Sciatic nerve (tissue), 1 donor: ENCODE data around the gene SLC41A2.

DNA sequence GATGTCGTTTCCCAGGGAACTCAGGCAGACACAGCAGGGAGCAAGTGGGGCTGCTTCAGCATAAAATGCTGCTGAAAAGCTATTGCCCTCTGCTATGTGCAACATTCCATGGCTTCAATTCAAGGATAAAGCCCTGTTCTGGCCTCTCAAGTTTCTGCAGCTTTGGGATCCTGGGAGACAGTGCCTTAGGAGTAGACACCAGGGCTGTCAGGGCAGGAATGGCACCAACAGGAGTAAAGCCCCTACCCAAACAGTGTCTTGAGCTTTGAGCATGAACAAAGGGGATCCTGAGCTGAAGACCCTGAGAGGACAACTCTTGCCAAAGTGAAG, 173.4 kb downstream of the SLC41A2 start:
- PRO-cap = no peak

GRCh38 chr12:104957865-104958924, at the start of gene SLC41A2:
TSS of gene SLC41A2 (minus strand) at chr12:104958290.
- PRO-cap = bidirectional peak, plus-strand start at chr12:104958477, minus-strand start at chr12:104958274; bidirectional peak, plus-strand start at chr12:104958745, minus-strand start at chr12:104958585

GRCh38 chr12:105083603-105084237, 538 bp downstream of the ALDH1L2 start:
- PRO-cap = no peak

GRCh38 chr12:105090543-105090773, 6.2 kb upstream of the ALDH1L2 start:
- PRO-cap = no peak

- PRO-cap = unidirectional peak, plus-strand start at chr12:105107202
These were observed 454 bp upstream of the WASHC4 start for GRCh38 chr12:105107075-105107478.

DNA sequence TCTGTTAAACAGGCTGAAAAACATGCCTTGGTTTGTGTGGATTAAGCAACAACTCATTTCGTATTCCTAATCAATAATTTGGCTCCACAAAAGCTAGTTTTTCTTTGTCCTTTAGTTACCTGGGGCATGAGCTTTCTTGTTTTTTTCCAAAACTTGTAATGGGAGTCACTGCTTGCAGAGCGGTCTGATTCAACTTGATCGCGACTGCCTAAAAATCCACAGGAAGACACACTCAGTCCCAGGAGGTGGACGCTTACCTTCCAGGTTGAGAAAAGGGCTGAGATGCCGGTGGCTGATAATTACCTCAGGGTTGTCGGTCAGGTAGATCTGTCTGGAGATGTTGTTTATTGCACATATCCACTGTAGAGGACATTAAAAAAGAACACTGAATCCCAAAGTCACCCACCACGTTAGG, 40.8 kb downstream of the APPL2 start:
- PRO-cap = no peak

DNA sequence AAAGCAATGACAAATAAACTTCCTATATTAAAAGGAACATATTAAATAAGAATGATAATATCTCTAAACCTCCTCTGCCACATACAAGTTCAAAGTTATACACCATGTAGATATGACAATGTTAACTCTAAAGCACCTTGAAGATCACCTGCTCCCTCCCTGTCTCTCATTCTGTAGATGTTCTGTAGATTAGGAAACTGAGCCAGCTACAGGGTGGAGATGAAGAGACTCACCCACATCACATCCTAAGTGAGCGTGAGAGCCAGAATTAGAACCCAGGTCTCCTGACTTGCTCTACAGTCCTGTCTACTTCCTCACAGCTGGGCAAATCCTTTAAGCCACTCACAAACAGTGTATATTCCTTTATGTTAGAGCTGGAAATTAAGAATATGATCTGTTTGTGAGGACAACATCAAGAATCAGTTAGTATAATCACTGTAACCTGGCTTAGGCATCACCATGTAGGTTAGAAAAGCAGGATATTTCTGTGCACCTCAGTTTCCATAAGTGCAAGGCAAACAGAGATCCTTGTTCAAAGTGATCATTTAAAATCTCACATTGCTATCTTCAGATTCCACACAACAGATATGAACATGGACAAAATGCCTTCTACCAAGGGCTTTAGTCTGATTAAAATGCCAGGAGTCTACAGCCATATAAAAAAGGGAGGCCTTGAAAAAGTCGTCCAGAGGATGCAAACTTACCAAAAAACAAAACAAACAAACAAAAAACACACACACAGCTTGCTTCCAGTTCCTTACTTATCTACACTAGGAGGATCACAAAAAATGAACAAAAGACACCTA, 1.6 kb downstream of the APPL2 start:
- PRO-cap = no peak

DNA sequence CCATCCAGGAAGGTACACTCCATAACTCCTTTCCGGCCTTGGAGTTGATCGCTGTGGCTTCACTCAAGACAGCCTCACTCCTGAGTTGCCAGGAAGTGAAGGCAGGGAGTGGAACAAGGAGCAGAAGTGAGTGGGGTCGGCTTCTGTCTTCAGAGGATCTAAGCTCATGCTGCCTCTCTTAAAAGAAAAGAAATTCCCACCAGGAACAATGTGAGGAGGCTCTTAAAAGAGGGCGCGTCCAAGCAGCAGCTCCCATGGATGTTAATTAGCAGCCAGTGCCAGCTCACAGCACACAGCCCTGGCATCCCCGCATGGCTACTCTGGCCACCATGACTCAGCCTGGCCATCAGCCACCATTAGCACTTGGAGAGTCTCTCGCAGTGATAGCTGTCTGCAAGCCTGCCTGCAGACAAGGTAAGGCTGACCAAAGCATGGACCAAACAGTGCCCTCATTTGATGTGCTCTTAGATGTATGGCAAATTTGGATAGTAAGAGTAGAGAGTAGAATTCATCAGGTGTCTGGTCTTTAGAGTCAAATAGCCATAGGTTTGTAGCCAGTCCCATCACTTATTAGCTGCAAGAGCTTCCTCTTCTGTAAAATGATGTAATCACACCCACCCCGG, 60.1 kb downstream of the NUAK1 start:
- PRO-cap = no peak

DNA sequence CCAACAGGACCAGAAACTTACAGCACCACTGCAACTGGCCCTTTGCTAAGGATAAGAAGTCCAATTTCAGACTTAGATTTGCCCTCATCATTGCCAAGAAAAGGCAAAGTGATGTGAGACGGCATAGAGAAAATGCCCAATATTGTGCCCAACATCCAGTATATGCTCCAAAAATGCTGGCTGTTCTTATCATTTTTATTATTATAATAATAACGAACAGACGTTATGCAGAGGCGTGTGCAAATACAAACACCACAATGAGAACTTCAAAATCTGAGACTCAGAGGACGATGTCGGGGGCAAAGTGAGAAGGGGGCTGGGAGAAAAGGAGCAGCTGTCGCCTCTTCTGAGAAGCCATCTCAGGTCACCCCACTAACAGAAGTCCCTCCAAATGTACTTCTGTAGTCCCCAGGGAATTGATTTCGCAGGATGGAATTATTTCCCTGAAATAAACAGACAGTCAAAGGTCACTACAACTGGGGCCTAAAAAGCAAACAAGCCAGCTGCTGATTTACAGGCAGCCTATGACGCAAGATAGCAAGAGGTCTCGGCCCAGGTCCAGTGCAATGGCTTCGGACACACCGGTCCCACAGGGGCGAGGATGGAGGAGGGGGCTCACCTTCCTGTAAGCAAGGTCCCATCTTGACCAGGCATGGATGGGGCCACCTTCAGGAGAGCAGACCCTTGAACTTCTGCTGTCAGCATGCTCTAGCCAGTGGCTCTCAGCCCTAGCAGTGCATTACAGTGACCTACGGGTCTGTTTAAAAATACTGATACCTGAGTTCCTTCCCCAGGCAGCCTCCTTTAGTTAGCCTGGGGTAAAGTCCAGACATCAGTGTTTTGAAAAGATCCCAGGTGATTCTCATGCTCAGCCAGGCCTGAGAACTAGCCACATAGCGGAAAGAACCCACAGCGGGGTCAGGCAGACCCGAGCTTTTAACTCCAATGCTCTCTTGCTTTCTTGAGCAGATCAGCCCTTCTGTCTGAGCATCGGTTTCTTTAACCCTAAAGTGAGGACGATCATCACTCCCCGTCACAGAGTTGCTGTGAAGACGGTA, 18.2 kb downstream of the NUAK1 start:
- PRO-cap = no peak

- PRO-cap = no peak
These were observed 7.4 kb upstream of the NUAK1 start for GRCh38 chr12:106146159-106146538.

GRCh38 chr12:106178845-106179671, 40.3 kb upstream of the NUAK1 start:
- PRO-cap = no peak

- PRO-cap = no peak
These were observed 7.9 kb downstream of the CKAP4 start for GRCh38 chr12:106239648-106240532.

GRCh38 chr12:106254595-106254996, 6.8 kb upstream of the CKAP4 start:
- PRO-cap = no peak

- PRO-cap = bidirectional peak, plus-strand start at chr12:106303484, minus-strand start at chr12:106303304
These were observed 726 bp downstream of the TCP11L2 start for GRCh38 chr12:106303239-106303678.

DNA sequence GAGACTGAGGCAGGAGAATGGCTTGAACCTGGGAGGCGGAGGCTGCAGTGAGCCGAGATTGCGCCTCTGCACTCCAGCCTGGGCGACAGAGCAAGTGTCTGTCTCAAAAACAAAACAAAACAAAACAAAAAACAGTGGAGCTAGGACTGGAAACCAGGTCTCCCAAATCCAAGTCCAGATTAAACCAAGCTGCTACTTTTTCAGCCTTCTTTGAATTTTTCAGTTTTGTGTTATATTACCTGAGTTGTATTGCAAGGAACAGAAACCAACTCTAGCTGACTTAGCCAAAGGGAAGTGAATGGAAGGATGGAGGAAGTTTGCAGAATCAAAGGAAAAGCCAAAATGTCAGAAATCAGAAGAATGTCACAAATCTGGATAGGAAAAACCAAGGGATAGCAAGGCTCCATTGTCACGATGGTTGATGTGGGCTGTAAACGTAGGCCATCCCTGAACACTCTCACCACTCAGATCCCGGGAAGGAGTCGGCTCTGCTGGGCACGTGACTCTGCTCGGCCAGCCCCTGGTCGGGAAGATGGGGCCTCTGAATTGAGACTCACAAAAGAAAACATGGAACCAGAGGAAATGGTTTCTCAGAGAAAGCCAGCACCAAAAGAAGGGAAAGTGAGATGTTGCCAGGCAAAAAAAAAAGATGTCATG, 26.0 kb downstream of the TCP11L2 start:
- PRO-cap = no peak

DNA sequence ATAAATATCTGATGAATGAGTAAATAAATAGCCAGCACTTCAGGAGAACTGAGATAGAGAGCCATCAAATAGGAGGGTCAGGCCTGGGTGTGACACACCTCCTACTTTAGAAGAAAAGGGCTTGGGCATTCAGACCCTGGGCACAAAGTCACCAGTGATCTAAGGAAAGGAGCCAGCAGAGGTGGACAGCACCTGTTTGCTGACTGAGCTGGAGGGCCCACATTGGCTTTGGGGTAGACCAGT, 50.1 kb downstream of the RFX4 start:
- PRO-cap = no peak

GRCh38 chr12:106684473-106685026, 89.9 kb upstream of the RIC8B start:
- PRO-cap = no peak

DNA sequence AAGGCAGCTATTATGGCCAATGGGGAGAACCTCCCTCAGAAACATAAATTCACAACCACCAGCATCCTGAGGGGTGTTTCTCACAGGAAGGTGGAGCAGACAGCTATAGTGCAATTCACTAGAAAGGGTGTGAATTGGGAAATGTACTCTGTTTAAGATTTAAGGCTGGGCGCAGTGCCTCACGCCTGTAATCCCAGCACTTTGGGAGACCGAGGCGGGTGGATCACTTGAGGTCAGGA, 85.5 kb upstream of the CRY1 start:
- PRO-cap = no peak

DNA sequence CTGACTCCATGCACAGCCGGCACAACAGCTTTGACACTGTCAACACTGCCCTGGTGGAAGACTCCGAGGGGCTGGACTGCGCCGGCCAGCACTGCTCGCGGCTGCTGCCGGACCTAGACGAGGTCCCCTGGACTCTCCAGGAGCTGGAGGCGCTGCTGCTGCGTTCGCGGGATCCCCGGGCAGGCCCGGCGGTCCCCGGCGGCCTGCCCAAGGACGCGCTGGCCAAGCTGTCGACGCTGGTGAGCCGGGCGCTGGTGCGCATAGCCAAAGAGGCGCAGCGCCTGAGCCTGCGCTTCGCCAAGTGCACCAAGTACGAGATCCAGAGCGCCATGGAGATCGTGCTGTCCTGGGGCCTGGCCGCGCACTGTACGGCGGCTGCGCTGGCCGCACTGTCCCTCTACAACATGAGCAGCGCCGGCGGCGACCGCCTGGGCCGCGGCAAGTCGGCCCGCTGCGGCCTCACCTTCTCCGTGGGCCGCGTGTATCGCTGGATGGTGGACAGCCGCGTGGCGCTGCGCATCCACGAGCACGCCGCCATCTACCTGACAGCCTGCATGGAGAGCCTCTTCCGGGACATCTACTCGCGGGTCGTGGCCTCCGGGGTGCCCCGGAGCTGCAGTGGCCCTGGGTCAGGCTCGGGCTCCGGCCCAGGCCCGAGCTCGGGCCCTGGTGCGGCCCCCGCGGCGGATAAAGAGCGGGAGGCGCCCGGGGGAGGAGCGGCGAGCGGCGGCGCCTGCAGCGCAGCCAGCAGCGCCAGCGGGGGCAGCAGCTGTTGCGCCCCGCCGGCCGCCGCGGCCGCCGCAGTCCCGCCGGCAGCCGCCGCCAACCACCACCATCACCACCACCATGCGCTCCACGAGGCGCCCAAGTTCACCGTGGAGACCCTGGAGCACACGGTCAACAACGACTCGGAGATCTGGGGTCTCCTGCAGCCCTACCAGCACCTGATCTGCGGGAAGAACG, 1.2 kb downstream of the ABTB3 start:
- PRO-cap = no peak

DNA sequence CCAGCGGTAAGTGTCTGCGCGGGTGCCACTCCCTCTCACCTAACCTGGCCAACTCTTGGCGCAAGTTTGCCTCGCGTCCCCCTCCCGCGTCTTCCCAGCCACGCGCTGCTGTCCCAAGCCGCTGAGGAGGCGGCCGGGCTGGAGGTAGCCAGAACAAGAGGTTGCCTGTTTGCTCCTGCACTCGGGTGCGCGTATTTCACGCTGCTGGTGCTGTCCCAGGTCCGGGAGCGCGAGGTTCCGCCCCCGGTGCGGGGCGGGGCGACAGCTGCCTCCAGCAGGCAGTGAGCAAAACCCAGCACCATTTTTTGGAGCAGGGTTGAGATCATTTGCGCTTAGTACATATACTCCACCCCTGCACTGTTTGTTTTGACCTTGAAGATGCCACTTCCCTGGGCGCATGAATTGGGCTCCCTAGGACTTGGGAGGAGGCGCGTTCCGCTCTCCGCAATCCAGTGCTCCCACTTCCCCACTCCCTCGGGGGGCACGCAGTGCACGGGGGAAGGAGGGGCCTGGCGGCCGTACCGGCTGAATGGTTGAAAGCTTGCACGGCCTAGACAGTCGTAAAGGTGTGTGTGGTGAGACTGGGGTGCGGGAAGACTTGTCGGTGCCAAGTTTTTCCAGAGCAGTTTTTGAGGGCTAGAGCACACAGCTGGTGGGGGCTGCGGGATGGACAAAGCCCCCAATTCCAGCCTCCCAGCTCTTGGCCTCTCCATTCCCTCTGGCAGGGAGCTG, 2.0 kb downstream of the ABTB3 start:
- PRO-cap = bidirectional peak, plus-strand start at position 301 of the sequence, minus-strand start at position 187 of the sequence